T-cell (primary cell): ENCODE measurements around the gene ALDH1A1.

DNA sequence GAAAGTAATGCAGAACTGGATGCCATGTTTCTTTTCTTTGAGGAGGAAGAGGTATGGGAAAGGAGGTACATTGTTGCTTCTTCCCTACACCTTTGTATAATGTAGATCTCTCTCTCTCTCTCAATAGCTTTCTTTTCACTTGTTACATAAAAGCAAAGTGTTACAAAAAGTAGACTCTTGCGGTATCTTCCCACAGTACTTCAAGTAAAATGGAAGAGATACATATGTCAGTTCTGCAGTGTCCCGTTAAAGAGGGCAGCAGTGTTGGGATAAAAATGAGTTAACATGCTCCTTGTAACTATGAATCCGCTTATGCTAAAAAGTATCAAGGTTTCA, 942 bp downstream of the PTAR1 start:
- PRO-cap, 7 experiments: peak in 1 of 7 experiments; most common plus-strand start position 193 of the sequence (in 1)

GRCh38 chr9:70065589-70065988, 21.9 kb downstream of the MAMDC2 start:
- PRO-cap, 7 experiments: no peak in any of the 7 experiments

GRCh38 chr9:70258097-70258749, 555 bp upstream of the SMC5 start:
- PRO-cap, 7 experiments: peak in 7 of 7 experiments; most common plus-strand start chr9:70258256 (in 7); most common minus-strand start chr9:70258295 (in 4)

DNA sequence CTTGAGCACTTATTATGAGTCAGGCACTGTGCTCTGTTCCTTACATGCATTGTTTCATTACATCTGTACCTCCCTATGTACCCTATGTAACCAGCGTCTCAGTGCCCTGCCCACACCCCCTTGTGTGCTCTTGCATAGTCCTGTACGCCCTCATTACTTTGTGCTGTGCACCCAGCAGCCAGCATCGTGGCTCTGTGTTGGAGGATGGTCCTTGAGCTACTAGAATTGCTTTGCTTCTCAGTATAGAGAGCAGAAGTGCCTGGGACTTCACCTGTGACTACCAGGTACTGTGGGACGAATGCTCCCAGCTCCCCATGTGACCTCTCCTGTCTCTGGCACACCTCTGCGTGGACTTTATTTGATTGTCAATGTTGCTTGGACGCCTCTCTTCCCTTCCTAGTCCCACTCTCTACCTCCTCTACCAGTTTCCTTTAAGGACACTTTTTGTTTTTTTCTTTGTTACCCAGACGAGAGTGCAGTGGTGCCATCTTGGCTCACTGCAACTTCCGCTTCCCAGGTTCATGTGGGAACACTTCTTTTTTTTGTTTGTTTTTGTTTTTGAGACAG, 58.4 kb upstream of the KLF9 start:
- PRO-cap, 7 experiments: no peak in any of the 7 experiments

- PRO-cap, 7 experiments: no peak in any of the 7 experiments
Measured at GRCh38 chr9:70480165-70481053, 66.0 kb upstream of the KLF9 start.

GRCh38 chr9:71692198-71692814, 76.0 kb downstream of the CEMIP2 start:
- PRO-cap, 7 experiments: no peak in any of the 7 experiments

- PRO-cap, 7 experiments: peak in 7 of 7 experiments; most common plus-strand start chr9:71783432 (in 7); most common minus-strand start chr9:71783154 (in 4)
Measured at GRCh38 chr9:71783080-71783656, 14.9 kb upstream of the CEMIP2 start.

DNA sequence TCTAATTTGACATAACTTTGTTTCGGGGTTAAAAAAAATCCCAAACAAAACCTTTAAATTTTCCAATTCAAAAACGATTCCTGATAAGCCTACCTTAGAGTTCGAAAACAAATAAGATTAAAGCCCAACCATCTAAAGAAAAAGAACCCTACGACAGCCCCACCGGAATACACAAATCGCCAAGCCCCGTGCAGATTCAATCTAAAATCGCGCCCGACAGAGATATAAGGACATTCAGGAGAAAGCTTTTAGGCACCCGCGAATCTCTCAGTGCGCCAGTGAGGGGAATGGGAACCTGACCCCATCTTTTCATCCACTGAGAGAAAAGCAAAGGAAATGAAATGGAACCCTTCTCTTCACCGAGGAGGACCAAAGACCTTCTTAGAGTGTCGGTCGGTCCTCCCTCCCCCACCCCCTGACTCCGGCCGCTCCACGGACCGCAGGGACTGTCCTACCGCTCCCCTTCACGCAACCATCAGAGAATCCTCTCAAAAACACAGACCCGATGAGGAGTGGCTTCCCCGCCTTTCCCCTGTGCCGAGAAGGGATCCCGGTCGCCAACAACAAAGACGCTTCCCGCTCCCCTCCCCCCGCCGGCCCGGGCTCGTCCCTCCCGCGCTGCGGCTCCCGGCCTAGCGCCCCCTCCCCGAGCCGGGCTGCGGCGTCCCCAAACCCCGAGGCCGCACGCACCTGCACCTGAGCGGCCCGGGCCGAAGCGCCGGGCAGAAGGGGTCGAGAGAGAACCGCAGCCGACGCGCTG, 869 bp downstream of the ABHD17B start:
- PRO-cap, 7 experiments: no peak in any of the 7 experiments

DNA sequence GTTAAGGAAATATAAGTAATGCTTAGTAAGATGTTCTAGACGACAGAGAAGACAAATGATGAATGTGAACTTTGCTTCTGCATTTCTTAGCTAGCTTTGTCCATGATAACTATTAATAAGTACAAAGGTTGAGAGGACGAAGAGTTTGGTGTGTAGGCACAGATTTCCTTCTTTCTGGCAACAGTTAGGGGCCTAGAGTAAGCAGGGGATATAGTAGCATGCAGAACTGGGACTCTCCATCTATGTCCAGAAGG, 33.7 kb downstream of the C9orf85 start:
- PRO-cap, 7 experiments: no peak in any of the 7 experiments

DNA sequence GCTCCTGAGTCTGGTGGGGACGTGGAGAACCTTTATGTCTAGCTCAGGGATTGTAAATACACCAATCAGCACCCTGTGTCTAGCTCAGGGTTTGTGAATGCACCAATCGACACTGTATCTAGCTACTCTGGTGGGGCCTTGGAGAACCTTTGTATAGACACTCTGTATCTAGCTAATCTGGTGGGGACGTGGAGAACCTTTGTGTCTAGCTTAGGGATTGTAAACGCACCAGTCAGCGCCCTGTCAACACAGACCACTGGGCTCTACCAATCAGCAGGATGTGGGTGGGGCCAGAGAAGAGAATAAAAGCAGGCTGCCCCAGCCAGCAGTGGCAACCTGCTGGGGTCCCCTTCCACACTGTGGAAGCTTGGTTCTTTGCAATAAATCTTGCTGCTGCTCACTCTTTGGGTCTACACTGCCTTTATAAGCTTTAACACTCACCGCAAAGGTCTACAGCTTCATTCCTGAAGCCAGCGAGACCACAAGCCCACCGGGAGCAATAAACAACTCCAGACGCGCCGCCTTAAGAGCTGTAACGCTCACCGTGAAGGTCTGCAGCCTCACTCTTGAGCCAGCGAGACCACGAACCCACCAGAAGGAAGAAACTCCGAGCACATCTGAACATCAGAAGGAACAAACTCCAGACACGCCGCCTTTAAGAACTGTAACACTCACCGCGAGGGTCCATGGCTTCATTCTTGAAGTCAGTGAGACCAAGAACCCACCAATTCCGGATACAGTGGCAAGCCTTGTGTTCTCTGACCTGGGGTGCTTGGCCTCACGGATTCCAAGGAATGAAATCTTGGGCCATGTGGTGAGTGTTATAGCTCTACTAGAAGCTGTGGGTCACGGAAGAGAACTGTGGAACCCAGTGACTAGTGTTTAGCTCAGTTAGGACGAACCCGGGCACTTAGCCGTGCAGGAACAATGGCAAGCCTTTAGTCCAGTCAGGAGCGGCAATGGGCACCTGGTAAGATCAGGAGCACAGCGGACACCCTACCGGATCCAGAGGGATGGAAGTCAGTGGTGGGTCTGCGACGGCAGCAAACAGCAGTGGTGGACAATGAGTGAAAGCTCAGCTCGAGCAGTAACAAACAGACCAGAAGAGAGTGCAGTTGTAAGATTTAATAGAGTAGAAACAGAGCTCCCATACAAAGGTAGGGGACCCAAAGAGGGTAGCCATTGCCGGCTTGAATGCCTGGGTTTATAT, 53.0 kb downstream of the C9orf85 start:
- PRO-cap, 7 experiments: no peak in any of the 7 experiments

DNA sequence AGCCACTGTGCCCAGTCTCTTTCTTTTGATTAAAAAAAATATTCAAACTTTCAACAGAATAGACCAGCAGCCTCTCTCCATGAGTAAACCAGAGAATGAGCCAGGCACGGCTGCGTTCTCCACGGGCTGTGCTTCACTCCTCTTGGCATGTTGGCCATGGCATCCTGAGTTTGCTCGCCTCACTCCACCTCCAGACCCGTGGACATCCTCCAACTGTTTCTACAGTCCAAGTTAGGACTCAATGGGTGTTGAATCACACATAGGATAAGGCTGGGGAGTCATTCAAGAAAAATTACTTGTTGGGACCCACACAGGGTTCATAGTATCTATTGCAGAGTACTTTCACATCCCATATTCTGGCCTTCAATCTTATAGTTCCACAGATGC, 20.0 kb upstream of the GDA start:
- PRO-cap, 7 experiments: no peak in any of the 7 experiments

DNA sequence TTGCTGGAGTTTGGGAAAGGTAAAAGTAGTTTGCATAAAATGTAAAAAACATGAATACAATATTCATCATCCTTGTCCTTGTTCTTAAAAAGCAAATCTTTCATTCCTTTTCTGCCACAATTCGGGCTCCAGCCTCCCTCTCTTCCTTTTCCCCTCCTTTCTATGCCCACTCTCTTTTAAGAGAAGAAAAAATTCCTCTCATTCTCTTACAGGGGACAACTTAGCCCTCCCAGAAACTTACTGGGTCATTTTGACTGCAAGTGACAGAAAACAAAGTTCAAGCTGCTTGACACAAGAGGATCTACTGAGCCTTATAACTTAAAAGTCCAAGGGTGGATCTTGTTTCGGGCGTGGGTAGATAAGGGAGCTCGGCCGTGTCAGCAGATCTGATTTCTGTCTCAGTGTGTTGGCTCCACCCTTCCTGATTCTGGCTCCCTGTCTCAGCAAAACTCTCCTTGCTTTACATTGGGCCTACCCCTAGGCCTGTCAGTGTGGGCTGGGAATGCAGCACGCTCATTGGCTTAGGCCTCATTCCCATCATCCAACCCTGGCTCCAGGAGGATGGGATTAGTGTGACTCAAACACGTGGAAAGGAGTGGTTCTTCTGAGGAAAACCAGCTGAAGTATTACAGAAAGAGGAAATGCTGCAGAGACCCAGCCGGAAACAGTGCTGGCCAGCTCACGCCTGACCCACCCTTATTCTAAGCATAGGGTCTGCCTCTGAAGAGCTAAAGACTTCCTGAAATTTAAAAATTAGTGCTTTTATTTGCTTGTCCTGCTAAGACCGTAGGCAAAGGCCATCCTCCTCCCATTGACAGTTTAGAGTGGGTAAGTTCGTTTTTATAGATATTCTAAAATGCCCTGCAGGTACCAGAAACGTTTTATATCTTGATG, 60.0 kb downstream of the ZFAND5 start:
- PRO-cap, 7 experiments: no peak in any of the 7 experiments

DNA sequence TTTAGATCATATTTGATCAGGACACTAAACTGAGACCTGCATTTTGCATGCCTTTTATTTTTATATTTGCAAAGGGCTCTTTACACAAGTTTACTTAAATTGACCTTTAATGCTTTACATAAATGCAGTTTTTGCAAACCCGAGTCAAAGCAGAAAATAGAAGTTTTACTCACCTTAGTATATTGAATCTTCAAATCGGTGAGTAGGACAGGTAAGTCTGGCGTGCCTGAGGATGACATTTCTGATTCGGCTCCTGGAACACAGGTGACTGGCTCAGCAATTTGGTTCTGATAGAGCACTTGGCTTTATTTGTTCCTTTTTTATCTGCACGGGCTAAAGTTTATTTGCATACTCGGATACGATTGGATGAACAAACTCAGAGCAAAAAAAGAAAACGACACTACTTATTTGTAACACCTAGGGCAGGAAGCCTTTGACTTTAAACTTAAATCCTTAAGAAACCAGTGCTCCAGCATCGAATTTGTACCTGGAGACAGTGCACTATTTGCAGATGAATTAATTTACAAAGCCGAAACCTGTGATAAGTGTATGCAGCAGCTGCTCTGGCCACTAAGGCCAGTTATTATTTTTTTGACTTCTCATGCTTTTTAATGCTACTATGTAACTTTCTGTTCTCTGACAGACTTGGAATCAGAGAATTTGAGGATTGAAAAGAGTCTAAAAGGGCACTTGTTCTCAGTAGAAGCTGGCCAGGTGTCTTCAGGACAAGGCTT, at the start of gene ALDH1A1:
ALDH1A1 (minus strand) TSS at position 292 of the 734 bp plus-strand sequence.
- PRO-cap, 7 experiments: no peak in any of the 7 experiments

DNA sequence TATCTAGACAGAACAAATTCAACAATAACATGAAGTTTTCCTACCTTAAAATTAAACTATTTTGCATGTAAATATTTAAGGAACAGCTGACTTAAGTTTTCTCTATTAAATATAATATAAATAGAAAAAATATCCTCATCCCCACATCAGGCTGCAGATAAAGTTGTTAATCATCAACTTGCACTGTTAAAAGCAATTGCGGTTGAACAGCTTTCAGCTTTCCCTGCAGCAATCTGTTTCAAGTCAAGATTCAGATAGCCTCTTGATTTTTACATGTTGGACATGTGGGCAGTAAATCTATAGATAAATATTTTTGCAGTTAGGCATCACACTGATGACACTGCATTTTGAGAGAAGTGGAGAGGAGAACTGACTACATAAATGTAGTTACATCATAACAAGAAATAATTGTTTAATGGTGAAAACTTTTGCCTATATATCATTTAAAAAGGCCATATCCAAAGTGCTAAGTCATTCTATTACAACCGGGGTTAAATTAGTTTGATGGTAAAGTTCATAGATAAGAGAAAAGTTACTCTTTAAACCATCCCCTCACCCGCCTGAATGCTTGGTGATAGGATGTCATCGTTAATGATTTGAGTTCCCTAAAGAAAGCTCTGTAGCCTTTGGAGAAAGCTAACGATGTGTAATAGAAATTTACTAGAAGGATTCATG, 30.7 kb upstream of the ALDH1A1 start:
- PRO-cap, 7 experiments: no peak in any of the 7 experiments

- PRO-cap, 7 experiments: no peak in any of the 7 experiments
Measured at GRCh38 chr9:73022862-73023387, 70.1 kb upstream of the ALDH1A1 start.

GRCh38 chr9:73161199-73162286, 9.9 kb downstream of the ANXA1 start:
- PRO-cap, 7 experiments: no peak in any of the 7 experiments

- PRO-cap, 7 experiments: no peak in any of the 7 experiments
Measured at GRCh38 chr9:73549855-73550467, 398.3 kb downstream of the ANXA1 start.

- PRO-cap, 7 experiments: no peak in any of the 7 experiments
Measured at GRCh38 chr9:73893123-73893596, 604.0 kb upstream of the RORB start.

DNA sequence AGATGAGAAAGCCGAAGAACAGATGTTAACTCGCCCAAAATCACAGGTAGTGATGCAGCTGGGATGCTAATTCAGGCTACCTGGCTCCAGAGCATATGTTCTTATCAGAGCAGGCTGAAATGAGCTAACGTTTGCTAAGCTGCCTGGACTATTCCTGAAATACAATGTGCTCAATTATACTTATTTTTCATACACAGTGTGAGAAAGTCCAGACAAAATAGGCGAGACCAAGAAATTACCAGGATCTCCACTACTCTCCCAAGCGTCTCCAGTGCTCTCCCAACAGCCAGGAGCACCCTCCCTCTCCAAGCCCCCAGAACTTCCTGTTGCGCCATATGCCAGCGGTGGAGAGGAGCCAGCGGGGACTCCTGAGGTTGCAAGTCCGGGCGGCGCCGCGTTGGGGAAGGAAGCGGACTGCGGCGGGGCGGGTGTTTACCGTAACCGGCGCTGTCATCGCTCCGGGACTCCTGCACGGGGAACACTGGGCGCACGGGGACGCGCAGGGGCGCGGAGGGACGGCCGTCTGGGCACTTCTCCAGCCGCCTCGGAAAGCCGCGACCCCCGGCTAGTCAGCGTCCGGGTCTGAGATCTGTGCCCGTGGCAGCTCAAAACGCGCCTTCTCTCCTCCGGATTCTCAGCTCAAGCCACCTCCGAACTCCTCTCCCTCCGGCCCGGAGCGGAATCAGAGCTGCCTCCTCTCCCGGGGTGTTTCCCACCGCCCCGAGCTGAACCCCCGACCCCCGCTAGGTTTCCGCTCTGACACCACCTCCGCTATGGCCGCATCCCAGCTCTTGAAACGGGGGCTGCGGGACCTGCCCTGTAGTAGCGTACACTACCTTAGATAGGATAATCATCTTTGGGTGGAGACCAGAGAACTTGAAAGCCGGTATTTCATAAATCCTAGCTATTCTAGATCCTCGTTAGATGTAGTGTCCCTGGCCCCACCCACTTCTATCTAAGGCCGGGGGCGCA, 640 bp downstream of the TRPM6 start:
- PRO-cap, 7 experiments: no peak in any of the 7 experiments

DNA sequence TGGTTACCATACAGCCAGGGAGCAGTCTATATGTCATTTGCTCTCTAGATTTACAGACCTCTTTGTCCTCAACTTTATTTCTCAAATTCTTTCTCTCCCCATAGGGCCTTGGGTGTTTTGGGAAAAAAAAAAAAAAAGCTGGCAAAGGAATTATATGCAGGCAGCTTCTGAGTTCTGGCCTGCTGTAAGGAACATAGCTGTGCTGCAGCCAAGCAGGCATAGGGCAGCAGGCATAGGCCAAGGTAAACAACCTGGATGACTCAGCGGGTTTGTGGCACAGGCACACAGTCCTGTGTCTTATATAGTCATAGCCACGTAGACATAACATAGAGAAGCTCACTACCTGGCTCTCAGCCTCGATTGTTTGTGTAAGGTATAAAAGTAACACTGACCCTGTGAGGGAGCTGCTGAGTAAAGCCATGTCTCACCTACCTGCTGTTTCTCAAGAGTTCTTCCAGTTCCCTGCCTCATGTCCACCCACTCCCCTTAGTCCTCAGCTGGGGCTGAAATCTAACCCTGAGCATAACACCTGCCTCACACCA, 141.6 kb downstream of the OSTF1 start:
- PRO-cap, 7 experiments: no peak in any of the 7 experiments